SK-N-MC (cell line): ENCODE measurements around the genes TRAF4 and FAM222B.

GRCh38 chr17:22310701-22311239 is 618.4 kb downstream of the KCNJ18 start:
- RRBS: no CpG with 5 or more reads among the region's 20 CpGs

DNA sequence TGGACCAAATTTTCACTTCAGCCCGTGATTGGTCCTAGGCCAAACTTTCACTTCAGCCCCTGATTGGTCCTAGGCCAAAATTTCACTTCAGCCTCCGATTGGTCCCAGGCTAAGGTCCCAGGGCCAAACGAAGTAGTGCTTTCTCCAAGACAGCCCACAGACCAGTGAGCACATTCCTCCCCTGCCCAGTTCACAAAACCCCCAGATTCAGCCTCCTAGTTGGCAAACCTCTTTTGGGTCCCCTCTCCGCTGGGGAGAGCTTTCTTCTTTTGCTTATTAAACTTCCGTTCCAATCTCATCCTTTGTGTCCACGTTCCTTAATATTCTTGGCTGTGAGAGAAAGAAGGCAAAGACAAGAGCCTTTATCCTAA is 631.0 kb downstream of the KCNJ18 start:
- RRBS: no CpG with 5 or more reads among the region's 6 CpGs

DNA sequence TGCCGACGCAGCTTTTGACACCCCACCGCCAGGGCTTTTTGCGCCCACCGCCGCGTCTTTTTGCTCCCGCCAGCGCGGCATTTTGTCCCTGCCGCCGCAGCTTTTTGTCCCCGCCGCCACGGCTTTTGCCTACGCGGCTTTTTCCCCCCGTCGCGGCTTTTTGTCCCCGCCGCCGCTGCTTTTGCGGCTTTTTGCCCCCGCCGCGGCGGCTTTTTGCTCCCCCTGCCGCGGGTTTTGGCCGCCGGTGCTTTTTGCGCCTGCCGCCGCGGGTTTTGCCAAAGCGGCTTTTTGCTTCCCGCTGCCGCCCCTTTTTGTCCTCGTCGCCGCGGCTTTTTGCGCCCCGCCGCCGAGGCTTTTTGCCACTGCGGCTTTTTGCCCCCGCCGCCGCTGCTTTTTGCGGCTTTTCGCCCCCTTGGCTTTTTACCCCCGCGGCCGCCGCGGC is 519.1 kb upstream of the WSB1 start:
- RRBS: no CpG with 5 or more reads among the region's 58 CpGs

DNA sequence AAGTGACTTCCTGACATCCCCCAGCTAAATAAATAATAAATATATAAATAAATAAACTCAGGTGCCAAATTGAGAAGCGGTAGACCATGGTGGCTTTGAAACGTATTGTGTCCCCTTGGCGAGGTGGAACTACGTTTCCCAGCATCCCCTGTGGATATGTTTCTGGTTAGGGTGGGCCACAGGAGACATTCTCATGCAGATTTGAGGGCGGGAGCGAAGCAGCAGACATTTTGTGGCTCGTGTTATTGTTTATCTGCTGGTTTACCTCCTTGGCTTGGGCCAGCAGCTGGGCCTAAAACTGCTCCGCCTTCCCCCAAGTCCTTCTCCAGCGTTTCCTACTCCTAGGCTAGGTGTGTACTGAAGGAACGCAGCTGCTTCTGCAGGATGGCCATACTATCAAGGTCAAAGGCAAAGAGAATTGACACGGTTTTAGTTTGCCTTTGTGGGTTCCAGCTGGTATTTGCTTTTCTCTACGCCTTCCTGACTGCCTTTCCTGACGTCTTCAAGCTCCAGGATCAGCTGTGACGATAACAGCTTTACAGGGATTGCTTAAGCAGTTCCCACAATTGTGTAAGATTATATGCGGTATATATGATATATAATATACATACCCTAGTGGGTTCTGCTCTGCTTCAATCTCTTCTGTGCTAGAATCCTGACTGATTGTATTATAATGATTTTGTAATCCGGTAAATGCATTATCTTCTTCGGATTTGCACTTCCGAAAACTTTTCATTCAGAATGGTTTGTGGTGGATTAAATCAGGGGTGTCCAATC is 17.2 kb upstream of the WSB1 start:
- RRBS: no CpG with 5 or more reads among the region's 18 CpGs

- RRBS: under 1% methylated on average over 3 of the region's 61 CpGs
Observed at GRCh38 chr17:27456544-27457134, 391 bp downstream of the KSR1 start.

GRCh38 chr17:27481318-27481911 is 25.2 kb downstream of the KSR1 start:
- RRBS: no CpG with 5 or more reads among the region's 4 CpGs

- RRBS: no CpG with 5 or more reads among the region's 5 CpGs
Observed at GRCh38 chr17:27919164-27919500, 26.0 kb upstream of the LYRM9 start.

DNA sequence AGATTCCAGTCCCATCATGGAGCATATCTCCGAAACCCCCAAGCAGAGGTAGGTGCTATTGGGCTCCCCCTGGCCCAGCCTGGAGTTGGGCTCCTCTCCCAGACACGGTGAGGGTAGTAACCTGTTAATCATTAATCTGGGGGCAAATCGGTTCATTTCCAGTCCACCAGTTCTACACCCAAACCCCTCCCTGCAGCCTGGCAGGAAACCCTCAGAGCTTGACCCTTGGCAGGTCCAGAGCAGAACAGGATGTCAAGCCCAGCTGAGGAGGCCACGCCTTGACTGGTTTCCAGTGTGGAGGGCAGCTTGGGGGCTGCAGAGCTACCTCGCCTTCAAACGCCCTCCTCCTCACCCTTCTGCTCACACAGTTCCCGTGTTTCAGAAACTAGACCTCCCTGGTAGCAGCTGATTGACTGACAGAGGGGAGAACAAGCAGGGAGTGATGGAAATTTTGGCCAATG is 60.4 kb upstream of the TMEM97 start:
- RRBS: no CpG with 5 or more reads among the region's 7 CpGs

DNA sequence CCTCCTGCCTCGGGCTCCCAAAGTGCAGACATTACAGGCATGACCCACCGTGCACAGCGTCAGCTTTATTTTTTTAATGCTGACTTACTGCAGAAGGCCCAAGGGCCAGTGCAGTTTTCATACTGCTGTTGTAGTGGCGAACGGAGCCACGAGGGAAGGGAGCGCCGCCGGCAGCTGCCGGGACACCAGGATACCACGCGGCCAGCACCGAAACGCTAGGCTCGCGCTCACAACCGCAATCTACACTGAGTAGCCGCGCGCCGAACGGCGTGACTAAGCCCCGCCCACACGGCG is 355 bp upstream of the TMEM97 start:
- RRBS: no CpG with 5 or more reads among the region's 26 CpGs

GRCh38 chr17:28334688-28335264 is 496 bp downstream of the IFT20 start:
- RRBS: 4% methylated on average over 1 of the region's 23 CpGs

GRCh38 chr17:28372233-28372816 is 831 bp downstream of the SARM1 start:
- RRBS: 4% methylated on average over 24 of the region's 45 CpGs

DNA sequence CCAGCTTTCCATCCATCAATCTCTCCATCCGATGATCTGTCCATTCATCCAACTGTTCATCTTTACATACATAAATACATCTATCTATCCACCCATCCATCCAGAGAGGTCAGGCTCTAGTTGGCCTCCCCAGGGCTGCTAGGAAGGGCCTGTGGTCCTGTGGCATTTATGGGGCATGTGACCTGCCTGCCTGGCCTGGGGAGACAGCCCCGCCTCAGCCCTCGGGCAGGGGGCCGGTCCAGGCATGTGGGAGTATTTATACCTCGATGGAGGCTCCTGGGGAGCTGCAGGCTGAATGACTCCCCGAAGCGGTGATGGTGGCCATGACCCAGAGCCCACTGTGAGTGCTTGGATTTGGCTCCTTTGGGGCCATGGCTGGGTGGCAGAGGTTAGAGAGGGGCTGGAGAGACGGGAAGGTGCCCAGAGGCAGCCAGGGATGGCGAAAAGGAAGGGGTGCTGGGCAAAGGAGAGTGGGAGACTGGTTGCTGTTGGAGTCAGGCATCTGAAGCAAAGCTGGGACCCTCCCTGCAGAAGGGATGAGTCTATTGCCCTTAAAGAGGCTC is 7.4 kb downstream of the FOXN1 start:
- RRBS: no CpG with 5 or more reads among the region's 9 CpGs

- RRBS: no CpG with 5 or more reads among the region's 16 CpGs
Observed at GRCh38 chr17:28639164-28640247, 5.5 kb downstream of the BLTP2 start.

- RRBS: no CpG with 5 or more reads among the region's 8 CpGs
Observed at GRCh38 chr17:28640341-28641132, 4.4 kb downstream of the BLTP2 start.

DNA sequence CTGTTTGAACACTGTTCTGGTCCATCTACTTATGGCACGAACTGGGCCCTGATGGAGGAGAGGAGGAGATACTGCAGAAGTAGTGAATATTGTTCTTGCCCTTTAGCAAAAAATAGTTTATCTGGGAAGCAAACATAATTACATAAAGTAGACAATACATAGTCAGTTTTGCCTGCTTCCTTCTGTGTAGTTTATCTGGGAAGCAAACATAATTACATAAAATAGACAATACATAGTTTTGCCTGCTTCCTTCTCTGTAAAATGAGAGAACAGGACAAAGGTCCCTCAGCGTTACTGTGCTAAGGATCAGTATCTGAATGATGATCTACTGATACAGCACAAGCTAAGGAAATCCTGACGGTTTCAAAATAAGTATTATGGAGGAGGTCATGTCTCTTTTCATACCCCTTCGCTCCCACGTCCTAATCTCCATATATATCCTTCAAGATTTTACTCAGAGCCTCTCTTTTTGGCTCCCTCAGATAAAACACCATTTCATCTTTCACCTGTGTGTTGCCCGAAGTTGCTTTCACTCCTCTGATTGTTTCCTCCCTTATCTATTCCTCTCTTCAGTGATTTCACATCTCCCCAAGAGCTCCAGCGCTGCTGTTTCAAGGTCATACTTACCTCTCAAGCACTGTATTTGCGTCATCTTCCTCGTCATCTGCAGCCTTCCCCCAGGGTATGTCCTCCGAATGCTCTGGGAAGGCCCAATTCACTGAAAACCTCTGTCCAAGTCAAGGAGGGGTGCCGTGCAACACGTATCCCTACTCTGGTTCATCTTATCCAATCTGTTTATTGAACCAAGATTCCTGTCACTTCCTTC is 1.1 kb upstream of the BLTP2 start:
- RRBS: no CpG with 5 or more reads among the region's 12 CpGs

DNA sequence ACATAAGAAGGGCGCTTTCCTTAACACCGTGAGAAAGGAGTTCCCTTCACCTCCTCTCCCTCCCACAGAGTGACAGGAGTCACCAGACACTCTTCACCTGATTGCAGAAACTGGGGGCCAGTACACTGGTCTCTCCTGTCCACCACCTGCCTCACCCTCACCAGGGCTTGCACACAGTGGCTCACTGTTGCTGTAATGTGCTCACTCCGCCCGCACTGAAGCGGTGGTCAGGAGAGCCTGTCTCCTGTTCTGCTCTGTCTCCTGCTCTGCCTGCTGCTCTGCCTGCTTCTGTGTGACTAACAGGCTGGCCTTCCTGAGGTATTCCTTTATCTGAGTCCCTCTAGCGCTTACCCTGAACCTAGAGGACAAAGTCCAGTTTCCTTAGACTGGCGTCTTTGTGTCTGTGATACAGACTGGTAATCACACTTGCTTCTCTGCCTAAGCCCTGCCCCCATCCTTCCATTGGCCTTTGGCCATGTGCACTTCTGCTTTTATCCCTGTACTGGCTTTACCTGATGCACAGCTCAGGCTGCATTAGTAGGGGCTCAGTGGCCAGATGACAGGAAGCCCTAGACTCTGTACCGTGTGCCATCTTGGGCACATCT is 13.4 kb downstream of the PROCA1 start:
- RRBS: no CpG with 5 or more reads among the region's 8 CpGs

DNA sequence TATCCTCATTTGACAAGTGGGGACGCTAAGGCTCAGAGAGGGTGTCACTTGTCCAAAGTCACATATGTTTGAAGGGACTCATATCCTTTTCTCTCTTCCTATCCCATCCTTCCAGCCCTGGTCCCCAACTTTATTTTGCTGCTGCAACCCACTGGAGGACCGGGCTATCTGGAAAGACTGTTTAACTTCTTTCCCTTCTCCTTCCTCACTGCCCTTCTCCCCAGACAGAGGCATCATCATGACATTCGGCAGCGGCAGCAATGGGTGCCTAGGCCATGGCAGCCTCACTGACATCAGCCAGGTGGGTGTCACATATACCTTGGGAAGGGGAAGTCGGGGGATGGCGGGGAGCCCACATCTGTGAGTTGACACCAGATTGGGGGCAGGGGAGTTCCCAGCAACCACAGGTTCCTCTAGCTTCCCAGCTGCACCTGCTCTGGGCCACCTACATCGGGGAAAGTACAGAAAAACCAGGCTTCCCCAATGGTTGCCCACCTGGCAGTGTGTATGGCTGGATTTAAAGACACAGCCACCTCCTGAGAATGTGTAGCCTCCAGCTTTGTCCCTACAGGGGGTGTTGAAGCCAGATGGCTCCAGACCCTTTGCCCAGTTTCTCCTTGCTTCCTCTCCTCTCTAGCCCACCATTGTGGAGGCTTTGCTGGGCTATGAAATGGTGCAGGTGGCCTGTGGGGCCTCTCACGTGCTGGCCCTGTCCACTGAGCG is 5.2 kb upstream of the TRAF4 start:
- RRBS: no CpG with 5 or more reads among the region's 9 CpGs

DNA sequence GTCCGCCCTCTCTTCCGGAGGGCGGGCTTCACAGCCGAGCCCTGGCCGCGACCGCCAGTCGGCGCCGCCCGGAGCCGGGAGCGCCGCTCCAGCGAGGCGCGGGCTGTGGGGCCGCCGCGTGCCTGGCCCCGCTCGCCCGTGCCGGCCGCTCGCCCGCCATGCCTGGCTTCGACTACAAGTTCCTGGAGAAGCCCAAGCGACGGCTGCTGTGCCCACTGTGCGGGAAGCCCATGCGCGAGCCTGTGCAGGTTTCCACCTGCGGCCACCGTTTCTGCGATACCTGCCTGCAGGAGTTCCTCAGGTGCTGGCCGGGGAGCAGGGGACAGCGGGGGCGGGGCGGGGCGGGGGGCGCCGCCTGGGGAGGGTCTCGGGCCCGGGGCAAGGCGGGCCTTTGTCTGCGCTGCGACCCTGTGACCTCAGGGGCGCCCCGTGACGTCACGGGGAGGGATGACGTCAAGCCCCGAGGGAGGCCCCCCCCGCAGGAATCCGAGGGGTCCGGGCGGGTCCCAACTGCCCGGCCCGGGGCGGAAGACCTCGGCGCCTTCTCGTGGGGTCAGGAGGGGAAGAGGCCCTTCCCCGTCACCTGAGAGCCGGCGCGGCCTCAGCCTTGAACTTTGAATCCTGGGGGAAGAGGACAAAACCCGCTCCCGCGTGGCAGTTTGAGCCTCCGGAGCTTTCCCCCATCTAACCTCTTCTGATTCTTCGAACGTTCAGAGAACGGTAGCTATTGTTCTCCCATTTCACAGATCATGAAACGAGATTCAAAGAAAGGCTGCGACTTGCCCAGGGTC is at the start of gene TRAF4:
Gene TRAF4 (plus strand): TSS at position 57 of the 791 bp plus-strand sequence.
- RRBS: under 1% methylated on average over 45 of the region's 77 CpGs

DNA sequence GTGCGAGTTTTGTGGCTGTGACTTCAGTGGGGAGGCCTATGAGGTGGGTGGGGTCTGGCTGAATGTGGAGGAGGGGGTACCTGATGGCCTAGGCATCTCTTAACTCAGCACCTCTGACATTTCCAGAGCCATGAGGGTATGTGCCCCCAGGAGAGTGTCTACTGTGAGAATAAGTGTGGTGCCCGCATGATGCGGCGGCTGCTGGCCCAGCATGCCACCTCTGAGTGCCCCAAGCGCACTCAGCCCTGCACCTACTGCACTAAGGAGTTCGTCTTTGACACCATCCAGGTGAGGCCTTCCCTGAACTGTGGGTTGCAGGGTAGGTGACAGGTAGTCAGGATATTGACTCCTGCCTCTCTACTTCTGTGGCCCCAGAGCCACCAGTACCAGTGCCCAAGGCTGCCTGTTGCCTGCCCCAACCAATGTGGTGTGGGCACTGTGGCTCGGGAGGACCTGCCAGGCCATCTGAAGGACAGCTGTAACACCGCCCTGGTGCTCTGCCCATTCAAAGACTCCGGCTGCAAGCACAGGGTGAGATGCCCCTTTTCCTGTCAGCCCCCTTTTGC is 4.4 kb downstream of the TRAF4 start:
- RRBS: no CpG with 5 or more reads among the region's 9 CpGs

- RRBS: 2% methylated on average over 22 of the region's 57 CpGs
Observed at GRCh38 chr17:28841735-28843089, at the start of gene FAM222B. TSS of gene FAM222B (minus strand) at chr17:28842790.